Measurements from ENCODE around the genes CYP2A6 and AXL.

DNA sequence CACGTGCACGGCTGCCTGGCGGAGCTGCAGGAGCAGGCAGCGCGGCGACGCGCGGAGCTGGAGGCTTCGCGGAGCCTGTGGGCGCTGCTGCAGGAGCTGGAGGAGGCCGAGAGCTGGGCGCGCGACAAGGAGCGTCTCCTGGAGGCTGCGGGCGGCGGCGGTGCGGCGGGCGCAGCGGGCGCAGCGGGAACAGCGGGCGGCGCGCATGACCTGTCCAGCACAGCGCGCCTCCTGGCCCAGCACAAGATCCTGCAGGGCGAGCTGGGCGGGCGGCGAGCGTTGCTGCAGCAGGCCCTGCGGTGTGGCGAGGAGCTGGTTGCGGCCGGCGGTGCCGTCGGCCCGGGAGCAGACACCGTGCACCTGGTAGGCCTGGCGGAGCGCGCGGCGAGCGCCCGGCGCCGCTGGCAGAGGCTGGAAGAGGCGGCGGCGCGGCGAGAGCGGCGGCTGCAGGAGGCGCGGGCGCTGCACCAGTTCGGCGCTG, 45.9 kb downstream of the SPTBN4 start:
- PRO-cap, 3 experiments = no peak in any of the 3 experiments
- RAMPAGE, long total RNA, 4 experiments = no peak in any of the 4 experiments
- RRBS = 7% methylated on average over 9 of the region's 68 CpGs

- PRO-cap, 3 experiments = no peak in any of the 3 experiments
- RAMPAGE, long total RNA, 4 experiments = no peak in any of the 4 experiments
- RRBS = 40% methylated on average over 1 of the region's 16 CpGs
Measured at GRCh38 chr19:40567459-40567798, 9.2 kb upstream of the SHKBP1 start.

GRCh38 chr19:40589406-40590463, 11.4 kb upstream of the LTBP4 start:
- PRO-cap, 3 experiments = no peak in any of the 3 experiments
- RAMPAGE, long total RNA, 4 experiments = no peak in any of the 4 experiments
- RRBS = no CpG with 5 or more reads among the region's 30 CpGs

DNA sequence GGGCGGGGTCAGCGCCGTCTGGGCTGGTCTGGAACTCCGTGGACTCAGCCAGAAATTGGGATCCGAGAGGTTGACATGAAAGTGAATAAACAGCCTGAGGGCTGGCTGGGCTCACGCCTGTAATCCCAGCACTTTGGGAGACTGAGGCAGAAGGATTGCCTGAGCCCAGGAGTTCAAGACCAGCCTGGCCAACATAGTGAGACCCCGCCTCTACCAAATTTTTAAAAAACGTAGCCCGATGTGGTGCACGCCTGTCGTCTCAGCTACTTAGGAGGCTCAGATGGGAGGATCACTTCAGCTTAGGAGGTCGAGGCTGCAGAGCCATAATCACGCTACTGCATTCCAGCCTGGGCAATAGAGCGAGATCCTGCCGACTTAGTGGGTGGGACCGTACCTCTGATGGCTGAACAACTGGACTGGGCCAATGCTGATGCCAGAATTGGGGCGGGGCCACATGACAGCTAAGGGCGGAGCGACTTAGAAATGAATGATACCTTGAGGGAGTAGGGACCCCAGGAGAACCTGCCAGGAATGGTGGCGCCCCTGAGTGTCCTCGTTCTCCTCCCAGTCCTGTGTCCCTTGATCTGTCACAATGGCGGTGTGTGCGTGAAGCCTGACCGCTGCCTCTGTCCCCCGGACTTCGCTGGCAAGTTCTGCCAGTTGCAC, 3.4 kb downstream of the LTBP4 start:
- PRO-cap, 3 experiments = no peak in any of the 3 experiments
- RAMPAGE, long total RNA, 4 experiments = no peak in any of the 4 experiments
- RRBS = 7% methylated on average over 2 of the region's 26 CpGs

DNA sequence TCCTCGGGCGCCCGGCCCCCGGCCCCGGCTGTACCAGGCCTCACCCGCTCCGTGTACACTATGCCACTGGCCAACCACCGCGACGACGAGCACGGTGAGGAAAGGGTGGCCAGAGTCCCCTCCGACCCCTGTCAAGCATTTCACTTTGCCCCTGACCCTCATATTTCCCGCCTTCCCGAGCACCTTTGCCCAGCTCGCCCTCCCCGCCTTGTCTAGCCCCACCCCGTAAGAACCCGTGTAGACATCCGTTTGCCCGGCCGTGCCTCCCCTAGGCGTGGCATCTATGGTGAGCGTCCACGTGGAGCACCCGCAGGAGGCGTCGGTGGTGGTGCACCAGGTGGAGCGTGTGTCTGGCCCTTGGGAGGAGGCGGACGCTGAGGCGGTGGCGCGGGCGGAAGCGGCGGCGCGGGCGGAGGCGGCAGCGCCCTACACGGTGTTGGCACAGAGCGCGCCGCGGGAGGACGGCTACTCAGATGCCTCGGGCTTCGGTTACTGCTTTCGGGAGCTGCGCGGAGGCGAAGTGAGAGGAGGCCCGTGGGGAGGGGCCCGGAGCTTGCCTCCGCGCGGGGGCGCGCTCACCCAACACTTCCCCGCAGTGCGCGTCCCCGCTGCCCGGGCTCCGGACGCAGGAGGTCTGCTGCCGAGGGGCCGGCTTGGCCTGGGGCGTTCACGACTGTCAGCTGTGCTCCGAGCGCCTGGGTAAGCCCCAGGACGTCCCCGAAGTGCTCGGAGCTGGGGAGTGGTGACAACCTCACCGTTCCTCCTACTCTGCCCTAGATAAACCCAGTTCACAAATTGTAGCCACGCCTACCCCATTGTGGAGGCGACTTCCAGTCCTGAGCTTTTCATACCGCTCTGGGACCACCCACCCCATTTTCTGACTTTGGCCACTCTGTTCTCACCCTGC, 4.2 kb downstream of the LTBP4 start:
- PRO-cap, 3 experiments = peak in 3 of 3 experiments; most common plus-strand start position 312 of the sequence (in 2); most common minus-strand start position 494 of the sequence (in 3)
- RAMPAGE, long total RNA, 4 experiments = no peak in any of the 4 experiments
- RRBS = 2% methylated on average over 14 of the region's 81 CpGs

DNA sequence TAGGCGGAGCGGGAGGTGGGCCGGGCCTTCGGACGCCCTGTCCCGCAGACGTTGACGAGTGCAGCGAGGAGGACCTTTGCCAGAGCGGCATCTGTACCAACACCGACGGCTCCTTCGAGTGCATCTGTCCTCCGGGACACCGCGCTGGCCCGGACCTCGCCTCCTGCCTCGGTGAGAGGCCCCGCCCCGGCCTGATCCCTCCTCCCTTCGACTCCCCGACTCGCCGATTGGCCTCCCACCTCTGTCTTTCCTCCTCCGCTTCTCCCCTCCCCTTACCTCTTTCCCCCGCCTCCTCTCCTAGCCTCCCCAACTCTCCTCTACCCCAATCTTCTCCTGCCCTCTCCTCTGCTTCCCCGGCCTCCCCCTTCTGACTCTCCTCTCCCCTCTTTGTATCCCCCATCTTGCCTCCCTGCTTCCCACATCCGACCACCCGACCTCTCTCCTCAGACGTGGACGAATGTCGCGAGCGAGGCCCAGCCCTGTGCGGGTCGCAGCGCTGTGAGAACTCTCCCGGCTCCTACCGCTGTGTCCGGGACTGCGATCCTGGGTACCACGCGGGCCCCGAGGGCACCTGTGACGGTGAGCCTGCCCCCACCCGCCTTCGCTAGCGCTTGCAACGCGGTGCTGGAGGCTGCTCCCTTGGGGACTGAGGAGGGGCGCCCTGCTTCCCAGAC, 12.8 kb downstream of the LTBP4 start:
- PRO-cap, 3 experiments = peak in 3 of 3 experiments; most common plus-strand start position 82 of the sequence (in 3); most common minus-strand start position 193 of the sequence (in 1)
- RAMPAGE, long total RNA, 4 experiments = start-site peak on the plus strand in 4 of 4 experiments, centred at positions 58 to 310 of the sequence, 8 to 39 reads per replicate
- RRBS = 33% methylated on average over 15 of the region's 52 CpGs

DNA sequence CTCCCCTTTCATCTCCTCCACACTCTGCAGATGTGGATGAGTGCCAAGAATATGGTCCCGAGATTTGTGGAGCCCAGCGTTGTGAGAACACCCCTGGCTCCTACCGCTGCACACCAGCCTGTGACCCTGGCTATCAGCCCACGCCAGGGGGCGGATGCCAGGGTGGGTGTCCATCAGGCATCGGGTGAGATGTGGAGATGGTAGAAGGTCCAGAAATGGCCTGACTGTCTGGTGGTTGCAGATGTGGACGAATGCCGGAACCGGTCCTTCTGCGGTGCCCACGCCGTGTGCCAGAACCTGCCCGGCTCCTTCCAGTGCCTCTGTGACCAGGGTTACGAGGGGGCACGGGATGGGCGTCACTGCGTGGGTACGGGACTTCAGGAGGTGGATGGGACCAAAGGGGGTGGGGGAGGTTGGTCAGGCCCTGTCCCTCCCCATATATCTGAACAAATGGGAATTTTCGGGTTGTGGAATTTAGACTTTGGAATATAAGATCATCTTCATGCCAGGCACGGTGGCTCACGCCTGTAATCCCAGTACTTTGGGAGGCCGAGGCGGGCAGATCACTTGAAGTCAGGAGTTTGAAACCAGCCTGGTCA, 15.8 kb downstream of the LTBP4 start:
- PRO-cap, 3 experiments = no peak in any of the 3 experiments
- RAMPAGE, long total RNA, 4 experiments = no peak in any of the 4 experiments
- RRBS = 97% methylated on average over 5 of the region's 23 CpGs

DNA sequence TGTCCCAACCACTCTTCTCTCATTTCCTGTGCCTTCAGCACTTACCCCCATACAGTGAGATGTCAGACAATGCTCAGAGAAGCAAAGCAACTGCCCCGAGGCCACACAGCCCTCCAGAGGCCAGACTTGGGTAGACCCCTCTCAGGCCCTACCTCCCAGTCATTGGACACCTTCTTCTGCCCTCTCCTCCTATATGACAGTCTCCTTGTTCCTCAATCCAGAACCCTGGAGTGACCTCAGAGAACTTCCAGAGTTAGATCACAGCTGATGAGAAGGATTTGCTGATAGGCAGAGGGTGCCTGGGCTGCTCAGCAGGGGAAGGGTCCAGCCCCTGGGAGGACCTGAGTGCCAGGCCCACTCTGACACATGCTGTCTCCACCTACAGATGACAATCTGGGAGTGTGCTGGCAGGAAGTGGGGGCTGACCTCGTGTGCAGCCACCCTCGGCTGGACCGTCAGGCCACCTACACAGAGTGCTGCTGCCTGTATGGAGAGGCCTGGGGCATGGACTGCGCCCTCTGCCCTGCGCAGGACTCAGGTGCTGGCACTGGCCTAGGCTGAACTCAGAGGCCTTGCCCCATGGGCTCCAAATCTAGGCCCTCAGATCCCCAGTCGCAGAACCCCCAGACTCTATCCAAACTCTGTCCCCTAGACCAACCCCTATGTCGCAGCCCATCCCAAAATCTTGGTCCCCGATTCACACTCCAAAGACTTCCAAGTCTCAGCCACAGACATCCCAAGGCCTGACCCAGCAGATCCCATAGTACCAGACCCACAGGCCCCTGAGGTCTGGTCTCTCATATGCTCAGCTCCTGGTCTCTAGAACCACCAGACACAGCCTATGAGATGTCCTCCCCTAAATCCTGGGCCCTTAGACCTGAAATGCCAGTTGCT, 24.6 kb downstream of the LTBP4 start:
- PRO-cap, 3 experiments = no peak in any of the 3 experiments
- RAMPAGE, long total RNA, 4 experiments = no peak in any of the 4 experiments
- RRBS = no CpG with 5 or more reads among the region's 9 CpGs

DNA sequence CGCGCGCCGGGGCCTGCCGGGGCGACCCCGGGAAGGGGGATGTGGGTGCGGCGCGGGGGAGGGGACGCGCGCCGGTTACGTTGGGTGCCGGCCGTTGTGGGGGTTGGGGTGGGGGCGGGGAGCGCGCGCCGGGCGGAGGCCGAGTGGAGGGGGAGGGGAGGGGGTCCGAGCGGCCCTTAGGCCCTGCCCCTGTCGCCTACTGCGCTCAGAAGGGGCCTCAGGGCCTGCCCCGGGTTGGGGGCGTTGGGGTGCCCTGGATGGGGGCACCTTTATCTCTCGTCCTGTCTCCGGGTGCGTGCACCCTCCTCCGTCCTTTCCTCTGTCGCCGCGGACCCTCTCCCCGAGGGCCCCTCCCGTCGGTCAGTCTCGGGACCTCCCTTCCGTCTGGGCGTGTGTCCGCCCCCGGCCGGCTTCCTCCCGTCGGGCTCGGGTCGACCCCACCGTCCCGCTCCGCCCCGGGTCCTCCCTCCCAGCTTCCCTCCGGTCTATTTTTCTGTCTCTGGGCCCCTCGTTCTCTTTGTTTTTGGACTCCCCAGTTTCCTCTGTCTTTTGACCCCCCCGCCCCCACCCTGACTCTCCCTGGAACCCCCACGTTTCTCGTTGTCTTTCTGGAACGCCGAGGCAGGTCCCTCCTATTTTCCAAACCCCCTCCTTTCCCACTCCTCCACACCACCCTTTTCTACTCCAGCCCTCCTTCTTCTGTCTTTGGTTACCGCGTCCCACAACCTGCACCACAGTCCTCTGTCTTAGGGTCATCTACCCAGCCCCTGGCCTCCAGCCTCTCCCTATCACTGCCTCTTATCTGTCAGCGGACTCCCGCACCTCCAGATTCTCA, 574 bp downstream of the EGLN2 start:
- PRO-cap, 3 experiments = peak in 3 of 3 experiments; most common plus-strand start position 702 of the sequence (in 2); most common minus-strand start position 316 of the sequence (in 2)
- RAMPAGE, long total RNA, 4 experiments = no peak in any of the 4 experiments
- RRBS = 2% methylated on average over 37 of the region's 65 CpGs

- PRO-cap, 3 experiments = no peak in any of the 3 experiments
- RAMPAGE, long total RNA, 4 experiments = no peak in any of the 4 experiments
- RRBS = no CpG with 5 or more reads among the region's 6 CpGs
Measured at GRCh38 chr19:40807497-40808092, 8.6 kb downstream of the EGLN2 start.

- PRO-cap, 3 experiments = peak in 1 of 3 experiments; most common plus-strand start chr19:40832169 (in 1); most common minus-strand start chr19:40831901 (in 1)
- RAMPAGE, long total RNA, 4 experiments = no peak in any of the 4 experiments
- RRBS = no CpG with 5 or more reads among the region's 4 CpGs
Measured at GRCh38 chr19:40831670-40832288, 18.5 kb downstream of the CYP2A6 start.

DNA sequence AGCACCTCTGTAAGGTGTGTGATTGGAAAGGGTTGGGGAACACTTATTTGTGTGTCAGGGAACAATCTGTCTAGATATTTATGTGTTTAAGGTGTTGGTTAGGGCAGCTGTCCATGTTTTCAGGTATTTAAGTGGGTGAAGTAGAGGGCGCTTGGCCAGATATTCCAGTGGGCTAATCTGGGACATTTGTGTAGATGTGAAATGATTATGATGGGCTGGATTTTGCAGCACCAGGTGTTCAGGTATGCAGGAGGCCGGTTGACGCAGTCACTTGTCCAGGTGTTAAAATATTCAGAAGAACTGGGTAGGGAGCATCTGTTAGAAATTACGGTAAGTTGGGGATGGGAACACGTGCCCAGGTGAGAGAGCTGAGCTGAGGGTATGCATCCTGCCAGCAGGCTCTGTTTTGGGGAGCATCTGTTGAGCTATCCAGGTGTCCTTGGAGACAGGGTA, 2.6 kb downstream of the CYP2A6 start:
- PRO-cap, 3 experiments = no peak in any of the 3 experiments
- RAMPAGE, long total RNA, 4 experiments = no peak in any of the 4 experiments
- RRBS = no CpG with 5 or more reads among the region's 5 CpGs

GRCh38 chr19:40850130-40850934, at the start of gene CYP2A6:
CYP2A6 (minus strand) TSS chr19:40850447.
- PRO-cap, 3 experiments = no peak in any of the 3 experiments
- RAMPAGE, long total RNA, 4 experiments = no peak in any of the 4 experiments
- RRBS = no CpG with 5 or more reads among the region's 4 CpGs

DNA sequence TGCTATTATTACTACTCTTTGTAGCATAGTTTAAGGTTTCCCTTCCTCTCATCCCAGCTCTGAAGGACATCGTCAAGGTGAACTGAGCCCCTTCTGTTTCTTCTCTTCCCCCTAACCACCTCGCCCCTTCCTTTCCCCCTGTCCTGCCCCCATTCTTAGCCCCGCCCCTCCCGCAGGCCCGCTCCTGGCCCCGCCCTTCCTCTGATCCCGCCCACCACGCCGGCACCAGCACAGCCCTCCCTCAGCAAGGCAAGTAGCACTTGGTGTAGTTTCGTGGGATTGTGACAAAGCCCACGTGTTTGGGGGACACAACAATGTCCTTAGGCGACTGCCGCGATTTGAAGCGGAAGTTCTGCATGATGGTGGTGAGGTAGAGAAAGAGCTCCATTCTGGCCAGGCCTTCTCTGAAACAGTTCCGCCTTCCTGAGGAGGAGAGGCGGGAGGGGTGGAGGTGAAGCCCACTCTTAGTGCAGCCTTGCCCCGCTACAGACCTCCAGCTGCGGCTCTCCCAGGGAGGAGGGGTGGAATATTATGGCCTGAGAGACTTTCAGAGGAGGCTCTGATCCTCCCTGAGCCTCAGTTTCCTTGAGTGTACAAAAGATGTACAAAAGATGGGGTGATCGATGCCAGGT, 26.3 kb upstream of the CYP2A7 start:
- PRO-cap, 3 experiments = no peak in any of the 3 experiments
- RAMPAGE, long total RNA, 4 experiments = no peak in any of the 4 experiments
- RRBS = no CpG with 5 or more reads among the region's 20 CpGs

DNA sequence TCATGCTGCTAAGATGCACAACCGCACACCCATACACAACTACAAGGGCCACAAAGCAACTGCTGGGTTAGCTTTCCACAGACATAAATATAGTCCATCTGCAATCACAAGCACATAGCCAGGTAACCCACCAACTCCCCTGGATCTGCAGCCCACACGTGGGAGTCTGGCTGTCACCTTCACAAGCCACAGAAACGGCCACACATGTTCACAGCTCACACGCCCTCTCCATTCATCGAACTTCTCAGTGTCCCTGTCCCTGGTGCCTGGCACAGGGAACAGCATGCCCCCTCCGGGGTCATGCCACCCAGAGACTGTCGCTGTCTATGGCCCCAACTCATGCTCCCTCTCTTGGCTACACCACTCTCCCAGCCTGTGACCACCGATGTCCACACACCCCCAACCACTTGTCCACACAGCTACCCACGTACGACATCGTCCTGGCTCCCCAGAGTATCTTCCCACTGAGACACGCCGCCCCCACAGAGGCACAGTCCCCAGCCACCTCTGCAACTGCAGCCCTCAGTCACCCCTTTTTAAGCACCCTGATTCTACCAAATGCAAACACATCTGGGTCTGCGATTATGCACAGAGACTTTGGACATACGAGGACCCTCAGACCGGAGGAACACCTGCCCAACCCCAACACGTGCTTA, 12.2 kb upstream of the AXL start:
- PRO-cap, 3 experiments = no peak in any of the 3 experiments
- RAMPAGE, long total RNA, 4 experiments = no peak in any of the 4 experiments
- RRBS = no CpG with 5 or more reads among the region's 17 CpGs

GRCh38 chr19:41218482-41219566, at the start of gene AXL:
AXL (plus strand) TSS chr19:41219223.
- PRO-cap, 3 experiments = peak in 3 of 3 experiments; most common plus-strand start chr19:41219242 (in 2); most common minus-strand start chr19:41218699 (in 3)
- RAMPAGE, long total RNA, 4 experiments = start-site peak on the plus strand in 4 of 4 experiments, at chr19:41218908-41219394 at its widest, 28 to 546 reads per replicate
- RRBS = 5% methylated on average over 3 of the region's 37 CpGs

GRCh38 chr19:41219567-41219837, 479 bp downstream of the AXL start:
- PRO-cap, 3 experiments = peak in 2 of 3 experiments; most common plus-strand start chr19:41219630 (in 1); most common minus-strand start chr19:41219670 (in 2)
- RAMPAGE, long total RNA, 4 experiments = no peak in any of the 4 experiments
- RRBS = no CpG with 5 or more reads among the region's 4 CpGs

DNA sequence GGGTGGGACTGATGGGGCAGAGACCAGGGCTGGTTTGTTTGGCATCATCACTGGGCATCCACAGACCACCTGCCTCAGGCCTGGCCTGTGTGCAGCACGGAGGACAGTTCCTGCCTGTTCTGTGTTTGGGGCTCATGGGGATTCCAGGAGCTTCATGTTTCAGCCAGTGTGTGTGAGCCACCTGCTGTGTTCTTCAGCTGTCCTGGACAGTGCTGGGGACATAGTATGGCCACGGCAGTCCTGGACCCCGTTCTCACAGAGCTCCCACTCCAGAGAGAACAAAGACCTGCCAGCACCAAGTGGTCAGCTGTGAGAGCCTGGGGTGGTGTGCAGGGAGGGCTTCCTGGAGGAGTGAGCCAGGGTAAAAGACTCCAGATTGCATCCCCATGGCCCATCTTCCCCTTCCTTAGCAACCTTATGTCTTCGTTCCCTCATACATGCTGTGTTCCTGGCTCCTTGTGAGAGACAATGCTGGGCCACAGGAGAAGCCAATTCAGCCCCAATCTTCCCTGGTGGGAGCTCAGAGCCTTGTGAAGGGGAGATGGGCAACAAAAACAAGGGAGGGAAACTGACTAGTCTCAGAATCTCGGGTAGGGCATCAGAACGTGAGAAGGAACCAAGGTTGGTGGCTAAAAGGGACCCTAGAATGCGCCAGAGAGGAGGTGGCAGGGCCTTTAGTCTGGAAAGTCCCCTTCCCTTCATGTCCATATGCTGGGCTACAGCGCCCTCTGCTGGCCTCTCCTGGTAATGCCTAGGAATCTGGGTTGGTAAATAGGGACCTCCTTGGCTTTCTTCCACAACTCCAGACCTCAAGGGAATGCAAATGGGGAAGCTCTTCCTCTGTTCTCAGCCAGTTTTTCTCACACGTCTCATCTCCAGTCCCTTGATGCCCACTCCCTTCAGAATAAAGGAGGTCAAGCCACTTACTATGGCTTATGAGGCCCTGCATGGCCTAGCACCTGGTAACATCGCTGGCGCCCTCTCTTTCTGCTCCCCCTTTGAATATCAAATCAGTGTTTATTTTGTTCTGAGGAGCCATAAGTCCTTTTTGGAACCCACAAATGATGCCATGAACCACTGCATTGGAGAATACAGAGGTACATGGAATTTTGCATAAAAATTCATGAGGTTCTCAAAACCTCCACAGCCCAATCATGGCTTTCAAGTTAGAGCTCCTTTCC, 1.6 kb upstream of the CCDC97 start:
- PRO-cap, 3 experiments = peak in 2 of 3 experiments; most common plus-strand start position 799 of the sequence (in 1); most common minus-strand start position 650 of the sequence (in 1)
- RAMPAGE, long total RNA, 4 experiments = no peak in any of the 4 experiments
- RRBS = no CpG with 5 or more reads among the region's 11 CpGs

DNA sequence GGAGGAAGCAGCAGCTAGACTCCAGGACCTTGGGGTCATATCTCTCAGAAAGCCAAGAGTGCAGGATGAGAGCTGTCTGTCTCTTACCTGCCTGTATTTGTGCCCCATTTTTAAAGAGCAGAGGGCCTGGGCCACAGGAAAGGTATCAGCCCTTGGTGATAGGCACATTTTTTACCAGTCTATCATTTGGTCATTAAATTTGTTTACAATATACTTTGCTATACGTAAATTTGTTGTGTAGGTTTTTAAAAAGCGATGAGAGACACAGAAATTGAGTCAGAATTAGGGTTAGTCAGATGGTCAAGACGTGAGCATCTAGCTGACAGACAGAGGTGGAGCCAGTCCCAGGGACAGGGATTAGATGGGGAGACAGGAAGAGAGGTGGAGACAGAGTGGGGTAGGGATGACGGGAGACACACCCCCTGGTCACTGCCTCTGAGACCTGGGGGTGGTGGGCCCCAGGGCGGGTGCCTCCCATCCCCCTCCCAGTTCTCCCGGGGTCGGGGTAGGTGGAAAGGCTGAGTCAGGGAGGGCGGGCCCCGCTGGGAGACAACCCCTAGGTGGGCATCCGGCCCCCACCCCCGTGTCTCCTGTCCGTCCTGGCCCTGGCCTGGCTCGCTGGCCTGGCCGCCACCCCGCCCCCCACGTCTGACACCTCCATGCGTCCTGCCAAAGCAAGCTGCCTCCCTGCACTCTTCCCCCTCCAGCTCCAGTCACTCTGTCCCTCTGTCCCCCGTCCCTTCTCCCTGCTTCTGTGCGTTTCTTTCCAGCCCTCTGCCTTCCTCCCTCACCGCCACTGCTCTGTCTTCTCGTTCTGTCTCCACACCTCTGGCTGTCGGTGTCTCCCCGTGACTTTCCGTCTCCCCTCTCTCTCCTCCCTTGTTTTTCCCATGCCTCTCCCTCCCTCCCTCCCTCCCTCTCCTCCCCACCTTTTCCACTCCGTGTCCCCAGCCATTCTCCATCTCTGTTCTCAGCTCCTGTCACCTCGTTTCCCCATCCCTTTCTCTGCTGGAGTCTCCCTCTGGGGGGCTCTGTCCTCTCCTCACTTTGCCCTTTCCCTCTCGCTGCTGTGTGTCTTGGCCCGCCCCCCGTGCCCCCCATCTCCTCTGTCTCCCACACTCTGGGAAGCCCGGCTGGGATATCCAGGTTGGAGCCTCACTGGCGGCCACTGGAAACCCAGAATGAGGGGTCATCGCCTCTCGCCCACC, 15.1 kb downstream of the CCDC97 start:
- PRO-cap, 3 experiments = peak in 3 of 3 experiments; most common plus-strand start position 390 of the sequence (in 3); most common minus-strand start position 650 of the sequence (in 2)
- RAMPAGE, long total RNA, 4 experiments = no peak in any of the 4 experiments
- RRBS = 8% methylated on average over 4 of the region's 33 CpGs

- PRO-cap, 3 experiments = no peak in any of the 3 experiments
- RAMPAGE, long total RNA, 4 experiments = no peak in any of the 4 experiments
- RRBS = no CpG with 5 or more reads among the region's 27 CpGs
Measured at GRCh38 chr19:41328185-41329504, 18.7 kb downstream of the CCDC97 start.